ENCODE results near the genes BSCL2 and TAF6L.

GRCh38 chr11:62705897-62707028 lies 961 bp downstream of the BSCL2 start:
- PRO-cap, result bidirectional peak, plus-strand start at chr11:62706403, minus-strand start at chr11:62706256

GRCh38 chr11:62707029-62708036 lies at the start of gene BSCL2:
Gene BSCL2, minus strand, starts transcription at chr11:62707424.
- PRO-cap, result no peak

DNA sequence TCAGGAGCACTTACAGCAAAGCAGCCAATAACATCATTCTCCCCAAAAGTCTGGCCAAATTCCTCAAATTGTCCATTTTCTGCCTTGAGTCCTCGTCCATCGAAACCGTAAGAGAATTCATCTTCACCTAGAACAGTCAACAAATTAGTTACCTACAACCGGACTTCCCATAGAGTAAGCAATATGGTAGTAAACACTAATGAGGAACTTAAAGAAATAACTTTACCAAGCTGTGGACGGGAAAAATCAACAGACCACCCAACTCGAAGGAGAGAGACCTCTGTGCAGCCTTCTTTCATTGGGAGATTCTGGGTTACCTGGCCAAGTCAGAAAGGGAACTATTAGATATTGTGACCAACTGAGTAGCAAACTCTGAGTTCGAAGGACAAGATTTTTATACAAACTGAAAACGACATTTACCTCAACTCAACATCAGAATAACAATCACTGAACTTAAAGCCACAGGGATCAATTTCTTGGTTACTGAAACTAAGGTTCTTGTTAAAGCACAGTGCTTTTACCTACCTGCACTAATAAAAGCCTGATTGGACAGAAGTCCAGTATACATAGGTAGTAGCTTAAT lies 4.6 kb downstream of the HNRNPUL2 start:
- PRO-cap, result no peak

DNA sequence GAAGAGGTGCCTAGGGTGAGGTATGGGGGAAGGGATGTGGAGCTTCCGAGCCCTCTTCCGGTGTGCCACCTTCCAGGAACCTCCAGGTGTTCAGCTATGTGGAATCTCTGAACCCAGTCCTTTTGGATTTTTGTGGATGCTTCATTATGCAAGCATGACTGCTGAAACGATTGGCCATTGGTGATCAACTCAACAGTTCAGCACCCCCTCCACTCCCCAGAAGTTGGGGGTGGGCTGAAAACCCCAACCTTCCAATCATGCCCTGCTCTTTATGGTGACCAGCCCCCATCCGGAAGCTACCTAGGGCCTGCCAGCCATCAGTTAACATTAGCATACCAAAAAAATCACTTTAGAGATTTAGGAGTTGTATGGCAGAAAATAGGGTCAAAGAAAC lies 3.5 kb upstream of the POLR2G start:
- PRO-cap, result no peak

GRCh38 chr11:62771094-62771898 lies at the start of gene TAF6L:
Gene TAF6L, plus strand, starts transcription at chr11:62771396.
- PRO-cap, result bidirectional peak, plus-strand start at chr11:62771396, minus-strand start at chr11:62771282; bidirectional peak, plus-strand start at chr11:62771742, minus-strand start at chr11:62771540

- PRO-cap, result bidirectional peak, plus-strand start at chr11:62831811, minus-strand start at chr11:62831655
These were observed 762 bp downstream of the STX5 start for GRCh38 chr11:62830639-62831938.

GRCh38 chr11:62857511-62858029 lies 18.2 kb upstream of the WDR74 start:
- PRO-cap, result no peak

- PRO-cap, result no peak
These were observed 18.1 kb upstream of the SLC3A2 start for GRCh38 chr11:62862527-62863034.

GRCh38 chr11:62879986-62880630 lies 588 bp upstream of the SLC3A2 start:
- PRO-cap, result unidirectional peak, plus-strand start at chr11:62880408

DNA sequence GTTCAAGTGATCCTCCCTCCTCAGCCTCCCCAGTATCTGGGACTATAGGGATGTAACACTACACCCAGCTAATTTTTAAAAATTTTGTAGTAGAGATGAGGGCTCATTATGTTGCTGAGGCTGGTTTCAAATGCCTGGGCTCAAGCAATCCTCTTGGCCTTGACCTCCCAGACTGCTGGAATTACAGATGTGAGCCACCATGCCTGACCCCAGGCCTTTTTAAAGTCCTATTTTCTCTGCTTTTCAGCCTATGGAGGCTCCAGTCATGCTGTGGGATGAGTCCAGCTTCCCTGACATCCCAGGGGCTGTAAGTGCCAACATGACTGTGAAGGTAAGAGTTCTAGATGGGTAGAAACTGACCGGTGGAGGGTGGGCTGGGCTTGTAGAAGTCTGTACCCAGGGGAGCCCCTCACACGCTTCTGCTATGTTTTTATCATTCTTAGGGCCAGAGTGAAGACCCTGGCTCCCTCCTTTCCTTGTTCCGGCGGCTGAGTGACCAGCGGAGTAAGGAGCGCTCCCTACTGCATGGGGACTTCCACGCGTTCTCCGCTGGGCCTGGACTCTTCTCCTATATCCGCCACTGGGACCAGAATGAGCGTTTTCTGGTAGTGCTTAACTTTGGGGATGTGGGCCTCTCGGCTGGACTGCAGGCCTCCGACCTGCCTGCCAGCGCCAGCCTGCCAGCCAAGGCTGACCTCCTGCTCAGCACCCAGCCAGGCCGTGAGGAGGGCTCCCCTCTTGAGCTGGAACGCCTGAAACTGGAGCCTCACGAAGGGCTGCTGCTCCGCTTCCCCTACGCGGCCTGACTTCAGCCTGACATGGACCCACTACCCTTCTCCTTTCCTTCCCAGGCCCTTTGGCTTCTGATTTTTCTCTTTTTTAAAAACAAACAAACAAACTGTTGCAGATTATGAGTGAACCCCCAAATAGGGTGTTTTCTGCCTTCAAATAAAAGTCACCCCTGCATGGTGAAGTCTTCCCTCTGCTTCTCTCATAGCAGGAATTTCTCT lies 7.5 kb downstream of the SLC3A2 start:
- PRO-cap, result no peak

- PRO-cap, result unidirectional peak, plus-strand start at chr11:62906220
These were observed 15.2 kb downstream of the CHRM1 start for GRCh38 chr11:62905911-62906475.

- PRO-cap, result no peak
These were observed 8.3 kb upstream of the PLAAT4 start for GRCh38 chr11:63528133-63528795.

DNA sequence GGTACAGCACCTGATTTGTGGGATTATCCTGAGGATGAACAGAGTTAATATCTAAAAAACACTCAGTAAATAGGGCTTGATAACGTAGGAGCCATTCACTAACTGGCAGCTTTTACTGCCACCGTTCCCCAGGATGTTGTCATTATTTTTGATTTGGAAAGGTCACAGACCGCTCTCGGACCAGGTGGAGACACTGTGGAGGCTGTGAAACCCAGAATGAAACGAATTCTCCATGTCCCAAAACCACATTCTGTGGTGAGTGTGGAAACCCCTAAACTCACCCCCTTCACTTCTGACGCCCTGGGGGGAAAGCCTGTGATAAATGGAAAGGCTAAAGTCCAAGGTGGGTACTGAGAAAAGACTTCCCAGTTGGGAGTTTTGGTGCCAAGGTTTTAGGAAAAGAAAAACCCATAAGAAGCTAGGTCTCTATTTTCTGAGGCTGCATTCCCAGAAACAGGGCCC lies 5.3 kb downstream of the PLAAT3 start:
- PRO-cap, result no peak

- PRO-cap, result no peak
These were observed 907 bp downstream of the ATL3 start for GRCh38 chr11:63670296-63670642.

DNA sequence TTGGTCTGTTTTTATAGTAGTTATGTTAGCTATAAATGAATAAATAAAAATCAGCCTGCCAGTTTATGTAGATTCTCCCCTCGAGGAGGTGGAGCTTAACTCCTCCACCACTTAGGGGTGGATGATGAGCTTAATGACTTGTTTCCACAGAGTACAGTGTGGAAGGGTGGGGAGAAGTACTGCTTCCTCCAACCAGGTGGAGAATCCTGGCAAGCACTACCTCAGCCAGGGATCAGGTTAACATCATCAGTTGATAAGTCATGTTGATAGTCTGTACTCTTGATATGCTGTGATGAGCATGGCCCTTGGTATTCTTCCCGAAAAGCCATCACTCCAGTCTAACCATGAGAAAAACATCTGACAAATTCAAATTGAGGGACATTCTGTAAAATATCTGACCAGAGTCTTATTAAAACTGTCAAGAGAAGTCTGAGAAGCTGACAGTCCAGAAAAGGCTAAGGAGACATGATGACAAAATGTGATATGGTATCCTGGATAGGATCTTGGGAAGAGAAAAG lies 14.1 kb downstream of the RTN3 start:
- PRO-cap, result no peak

- PRO-cap, result unidirectional peak, minus-strand start at chr11:63770081
These were observed 1.3 kb upstream of the ZFTA start for GRCh38 chr11:63769637-63770424.

- PRO-cap, result no peak
These were observed 31.6 kb downstream of the MARK2 start for GRCh38 chr11:63870359-63870965.

GRCh38 chr11:63915321-63916270 lies 1.4 kb downstream of the RCOR2 start:
- PRO-cap, result no peak

- PRO-cap, result no peak
These were observed 653 bp downstream of the RCOR2 start for GRCh38 chr11:63916271-63916751.

- PRO-cap, result bidirectional peak, plus-strand start at chr11:63918313, minus-strand start at chr11:63918233
These were observed 966 bp upstream of the RCOR2 start for GRCh38 chr11:63917701-63918559.